ENCODE results near the genes KRTAP10-3 and KRTAP12-2.

GRCh38 chr21:43909851-43910349 lies 44.9 kb downstream of the AGPAT3 start:
CAGE:
- cytosol, long polyA minus RNA: no peak
- cytosol, long polyA plus RNA: no peak
- long polyA plus RNA: no peak
- nucleus, long polyA minus RNA: no peak
- nucleus, long polyA plus RNA: no peak

DNA sequence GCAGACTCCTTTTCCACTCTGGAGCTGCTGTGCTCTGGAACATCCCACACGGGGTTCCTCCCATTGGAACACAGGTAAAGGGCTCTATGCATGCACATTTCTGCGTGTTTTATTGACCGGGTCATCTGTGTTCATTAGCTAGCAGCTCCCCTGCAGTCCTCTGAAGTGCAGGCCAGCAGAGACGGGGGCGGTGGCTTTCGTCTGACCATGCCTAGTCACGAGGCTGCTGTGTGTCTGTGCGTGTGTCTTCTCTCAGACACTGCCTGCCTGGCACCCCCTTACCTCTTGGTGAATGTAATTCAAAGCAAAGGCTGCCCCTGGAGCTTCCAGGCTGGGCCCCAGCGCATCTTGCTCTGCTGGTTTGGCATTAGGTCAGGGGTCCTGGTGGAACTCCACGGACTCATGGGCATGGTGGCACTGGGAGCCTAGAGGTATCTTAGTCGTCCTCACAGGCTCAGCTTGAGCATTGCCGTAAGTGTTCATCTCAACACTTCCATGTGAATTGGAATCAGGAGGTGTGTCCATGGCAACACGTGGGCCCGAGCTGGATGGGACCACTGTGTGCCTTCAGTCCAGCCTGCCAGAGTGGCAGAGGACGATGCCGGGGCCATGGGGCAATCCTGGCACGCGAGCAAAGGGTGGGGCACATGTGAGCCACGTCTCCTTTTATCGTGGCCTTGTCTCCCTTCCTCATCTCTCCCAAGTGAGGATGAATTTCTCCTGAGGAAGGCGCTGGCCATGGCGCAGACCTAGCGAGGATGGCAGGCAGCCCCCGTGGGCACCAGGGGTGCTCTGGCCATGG lies 46.8 kb downstream of the AGPAT3 start:
CAGE:
- cytosol, long polyA minus RNA: no peak
- cytosol, long polyA plus RNA: no peak
- long polyA plus RNA: no peak
- nucleus, long polyA minus RNA: no peak
- nucleus, long polyA plus RNA: no peak

DNA sequence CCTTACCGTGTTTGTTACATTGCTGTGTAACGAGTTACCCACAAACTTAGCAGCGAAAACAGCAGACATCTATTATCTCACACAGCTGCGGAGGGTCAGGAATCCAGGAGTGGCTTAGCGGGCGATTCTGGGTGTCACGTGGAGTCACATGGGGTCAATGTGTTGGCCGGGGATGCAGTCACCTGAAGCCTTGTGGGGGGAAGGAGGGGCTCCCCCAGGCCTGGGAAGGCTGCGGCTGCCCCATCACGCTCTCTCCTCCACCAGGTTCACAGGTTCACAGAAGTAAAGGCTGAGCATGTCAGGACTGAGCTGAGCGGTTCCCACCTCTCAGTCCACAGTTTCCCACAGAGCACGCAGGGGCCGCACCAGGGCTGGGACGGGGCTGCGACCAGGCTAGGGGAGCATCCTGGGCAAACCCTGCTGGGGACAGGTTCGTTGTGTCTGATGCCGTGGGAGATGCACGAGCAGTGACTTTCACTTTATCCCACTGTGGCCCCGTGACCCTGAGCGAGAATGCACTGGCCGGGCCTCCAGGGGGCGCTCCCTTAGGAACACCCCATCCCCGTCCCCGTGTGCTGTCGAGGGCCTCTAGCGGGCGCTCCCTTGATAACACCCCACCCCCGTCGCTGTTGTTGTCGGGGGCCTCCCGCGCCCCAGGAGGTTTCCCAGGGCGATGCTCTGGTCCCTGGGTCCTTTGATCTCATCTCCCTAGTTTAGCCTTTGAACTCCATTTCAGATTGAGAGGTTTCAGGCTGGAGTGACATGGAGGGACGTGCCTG lies 73.2 kb upstream of the TRAPPC10 start:
CAGE:
- cytosol, long polyA minus RNA: no peak
- cytosol, long polyA plus RNA: no peak
- long polyA plus RNA: no peak
- nucleus, long polyA minus RNA: no peak
- nucleus, long polyA plus RNA: no peak

DNA sequence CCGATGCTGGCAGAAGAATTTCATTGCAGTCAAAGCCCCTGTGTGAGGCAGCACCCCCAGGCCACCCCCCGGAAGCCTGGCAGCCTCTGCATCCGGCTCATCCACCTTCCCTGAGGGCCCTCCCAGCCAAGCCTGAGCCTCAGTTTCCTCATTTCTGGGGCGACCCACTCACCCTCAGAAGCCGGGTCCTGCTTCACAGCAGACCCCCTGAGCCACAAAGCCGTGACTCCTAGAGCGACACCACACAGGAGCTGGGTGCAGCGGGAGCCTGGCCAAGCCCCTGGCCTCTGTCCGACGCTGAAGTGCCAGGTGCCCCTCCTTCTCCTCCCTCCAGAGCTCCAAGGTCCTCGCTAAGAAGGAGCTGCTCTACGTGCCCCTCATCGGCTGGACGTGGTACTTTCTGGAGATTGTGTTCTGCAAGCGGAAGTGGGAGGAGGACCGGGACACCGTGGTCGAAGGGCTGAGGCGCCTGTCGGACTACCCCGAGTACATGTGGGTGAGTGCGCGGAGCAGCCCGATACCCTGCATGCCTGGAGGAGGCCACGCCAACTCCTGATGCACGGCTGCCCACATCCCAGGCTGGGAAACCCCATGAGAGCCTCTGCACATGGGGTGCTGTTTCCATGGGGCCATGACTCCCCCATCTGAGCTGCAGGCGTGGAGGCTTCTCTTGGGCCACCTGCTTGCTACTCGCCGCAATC lies 43.2 kb upstream of the TRAPPC10 start:
CAGE:
- cytosol, long polyA minus RNA: no peak
- cytosol, long polyA plus RNA: no peak
- long polyA plus RNA: no peak
- nucleus, long polyA minus RNA: no peak
- nucleus, long polyA plus RNA: no peak

GRCh38 chr21:43984938-43985918 lies 26.9 kb upstream of the TRAPPC10 start:
CAGE:
- cytosol, long polyA minus RNA: no peak
- cytosol, long polyA plus RNA: no peak
- long polyA plus RNA: no peak
- nucleus, long polyA minus RNA: no peak
- nucleus, long polyA plus RNA: no peak

CAGE:
- cytosol, long polyA minus RNA: no peak
- cytosol, long polyA plus RNA: no peak
- long polyA plus RNA: no peak
- nucleus, long polyA minus RNA: no peak
- nucleus, long polyA plus RNA: no peak
Measured at GRCh38 chr21:44036199-44037229, 24.4 kb downstream of the TRAPPC10 start.

DNA sequence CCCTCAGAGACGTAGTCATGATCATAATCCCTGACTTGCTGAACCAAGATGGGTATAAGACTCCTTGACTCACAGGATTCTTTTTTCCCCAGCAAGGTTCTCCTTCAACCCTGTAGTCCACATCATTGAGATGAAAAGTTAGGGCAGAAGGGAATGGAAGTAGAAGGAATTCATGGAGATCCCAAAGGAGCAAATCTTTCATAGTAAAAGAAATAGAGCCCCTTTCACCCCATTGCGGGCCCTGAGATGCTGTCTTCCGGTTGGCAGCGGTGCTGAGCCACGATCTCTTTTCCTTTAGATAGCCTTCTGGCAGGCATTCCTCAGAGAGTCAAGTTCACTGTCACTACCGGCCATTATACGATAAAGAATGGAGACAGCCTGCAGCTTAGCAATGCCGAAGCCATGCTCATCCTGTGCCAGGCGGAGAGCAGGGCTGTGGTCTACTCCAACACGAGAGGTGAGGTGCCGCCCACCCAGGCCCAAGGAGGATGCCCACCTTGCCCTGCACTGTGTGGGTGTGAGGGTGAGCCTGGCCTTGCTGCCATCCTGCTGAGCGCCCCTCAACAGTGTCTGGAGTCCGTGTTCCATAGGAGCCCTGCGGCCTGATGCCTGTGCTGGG lies 20.6 kb upstream of the PWP2 start:
CAGE:
- cytosol, long polyA minus RNA: no peak
- cytosol, long polyA plus RNA: no peak
- long polyA plus RNA: no peak
- nucleus, long polyA minus RNA: no peak
- nucleus, long polyA plus RNA: no peak

GRCh38 chr21:44310768-44311478 lies 11.1 kb downstream of the PFKL start:
CAGE:
- cytosol, long polyA minus RNA: no peak
- cytosol, long polyA plus RNA: no peak
- long polyA plus RNA: no peak
- nucleus, long polyA minus RNA: no peak
- nucleus, long polyA plus RNA: no peak

CAGE:
- cytosol, long polyA minus RNA: no peak
- cytosol, long polyA plus RNA: no peak
- long polyA plus RNA: no peak
- nucleus, long polyA minus RNA: no peak
- nucleus, long polyA plus RNA: no peak
Measured at GRCh38 chr21:44360014-44360500, 6.6 kb downstream of the TRPM2 start.

CAGE:
- cytosol, long polyA minus RNA: no peak
- cytosol, long polyA plus RNA: no peak
- long polyA plus RNA: no peak
- nucleus, long polyA minus RNA: no peak
- nucleus, long polyA plus RNA: no peak
Measured at GRCh38 chr21:44428221-44428530, 27.1 kb upstream of the LRRC3 start.

DNA sequence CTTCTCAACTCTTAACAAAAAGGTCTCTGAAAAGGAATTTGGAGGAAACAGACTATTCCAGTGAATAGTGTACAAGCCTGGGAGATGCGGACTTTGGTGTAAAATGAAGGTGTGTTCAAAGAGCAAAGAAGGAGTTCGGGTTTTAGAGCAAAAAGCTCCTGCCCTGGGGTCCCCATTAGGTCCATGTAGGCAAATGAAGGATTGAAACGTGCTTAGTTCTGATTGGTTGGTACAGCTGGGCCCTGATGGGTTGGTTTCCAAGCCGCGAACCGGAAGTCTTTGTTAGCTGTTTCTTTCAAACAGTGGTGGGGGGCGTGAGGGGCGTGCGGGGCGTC lies 29.1 kb downstream of the LRRC3 start:
CAGE:
- cytosol, long polyA minus RNA: no peak
- cytosol, long polyA plus RNA: no peak
- long polyA plus RNA: no peak
- nucleus, long polyA minus RNA: no peak
- nucleus, long polyA plus RNA: no peak

CAGE:
- cytosol, long polyA minus RNA: no peak
- cytosol, long polyA plus RNA: no peak
- long polyA plus RNA: no peak
- nucleus, long polyA minus RNA: no peak
- nucleus, long polyA plus RNA: no peak
Measured at GRCh38 chr21:44558583-44558969, at the start of gene KRTAP10-3. KRTAP10-3 (minus strand) TSS chr21:44558795.

CAGE:
- cytosol, long polyA minus RNA: no peak
- cytosol, long polyA plus RNA: no peak
- long polyA plus RNA: no peak
- nucleus, long polyA minus RNA: no peak
- nucleus, long polyA plus RNA: no peak
Measured at GRCh38 chr21:44666600-44667320, at the start of gene KRTAP12-2. KRTAP12-2 (minus strand) TSS chr21:44666927.

DNA sequence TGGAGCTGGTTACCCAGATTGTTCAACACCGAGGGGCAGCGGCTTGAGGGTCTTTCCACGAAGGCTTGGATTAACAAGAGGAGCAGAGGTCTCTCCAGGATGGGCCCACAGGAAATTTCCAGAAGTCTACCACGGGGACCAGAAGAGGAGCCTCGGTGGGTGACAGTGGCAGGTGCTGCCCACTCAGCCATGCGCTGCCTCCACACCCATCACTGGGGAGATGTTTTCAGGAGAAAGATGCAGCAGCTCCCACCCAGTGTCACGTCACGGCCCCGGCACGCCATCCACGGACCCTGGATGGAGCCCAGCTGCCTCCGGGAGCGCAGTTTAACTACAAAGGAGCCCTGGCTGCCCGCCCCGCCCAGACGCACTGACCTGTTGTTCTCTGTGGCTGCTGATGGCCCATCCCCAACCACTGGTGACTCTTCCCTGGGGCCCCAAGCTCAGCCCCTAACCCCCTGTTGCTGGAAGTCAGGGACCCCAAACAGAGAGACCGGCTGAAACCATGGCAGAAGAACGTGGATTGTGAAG lies 6.7 kb downstream of the TSPEAR start:
CAGE:
- cytosol, long polyA minus RNA: no peak
- cytosol, long polyA plus RNA: no peak
- long polyA plus RNA: no peak
- nucleus, long polyA minus RNA: no peak
- nucleus, long polyA plus RNA: no peak

DNA sequence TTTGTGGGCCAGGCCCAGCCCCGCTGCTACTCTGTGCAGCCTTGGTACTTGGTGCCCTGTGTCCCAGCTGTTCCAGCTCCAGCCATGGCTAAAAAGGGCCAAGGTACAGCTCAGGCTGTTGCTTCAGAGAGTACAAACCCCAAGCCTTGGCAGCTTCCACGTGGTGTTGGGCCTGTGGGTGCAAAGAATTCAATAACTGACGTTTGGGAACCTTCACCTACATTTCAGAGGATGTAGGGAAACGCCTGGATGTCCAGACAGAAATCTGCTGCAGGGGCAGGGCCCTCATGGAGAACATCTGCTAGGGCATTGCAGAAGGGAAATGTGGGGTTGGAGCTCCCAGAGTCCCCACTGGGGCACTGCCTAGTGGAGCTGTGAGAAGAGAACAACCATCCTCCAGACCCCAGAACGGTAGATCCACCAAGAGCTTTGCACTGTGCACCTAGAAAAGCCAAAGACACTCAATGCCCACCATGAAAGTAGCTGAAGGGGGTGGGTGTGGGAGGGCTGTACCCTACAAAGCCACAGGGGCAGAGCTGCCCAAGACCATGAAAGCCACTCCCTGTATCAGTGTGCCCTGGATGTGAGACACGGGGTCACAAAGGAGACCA lies 10.2 kb downstream of the UBE2G2 start:
CAGE:
- cytosol, long polyA minus RNA: no peak
- cytosol, long polyA plus RNA: no peak
- long polyA plus RNA: no peak
- nucleus, long polyA minus RNA: no peak
- nucleus, long polyA plus RNA: no peak

DNA sequence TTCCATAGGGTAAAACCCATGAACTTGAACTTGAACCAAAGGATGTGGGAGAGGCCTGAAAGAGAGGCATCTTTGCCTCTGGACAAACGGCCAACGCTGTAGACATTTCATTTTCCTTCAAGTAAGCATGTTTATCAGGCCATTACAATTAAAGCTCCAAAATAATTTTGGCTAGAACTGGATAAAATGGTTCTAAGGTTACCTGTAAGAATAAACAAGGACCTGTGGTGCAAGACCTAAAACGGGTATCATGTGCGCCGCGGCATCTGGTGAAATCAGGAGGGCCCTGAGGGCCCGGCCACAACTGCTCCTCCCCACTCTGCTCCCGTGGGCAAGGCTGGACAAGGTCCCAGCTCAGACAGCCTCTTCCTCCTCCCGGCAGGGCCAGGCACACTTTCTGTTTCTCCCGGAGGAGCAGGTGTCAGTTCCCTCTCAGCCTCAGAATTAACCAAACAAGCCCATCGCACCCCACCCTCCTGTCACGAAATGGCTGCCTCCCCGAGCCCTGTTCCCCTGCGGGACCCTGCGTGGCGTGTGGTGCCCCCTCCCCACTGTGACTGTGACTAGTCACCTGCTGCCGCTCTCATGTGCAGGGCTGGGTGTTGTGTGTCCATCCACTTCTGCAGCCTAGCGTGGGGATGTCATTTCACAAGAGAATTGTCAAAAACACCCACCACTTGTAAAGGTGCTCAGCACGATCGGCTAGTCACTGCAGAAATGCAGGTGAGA lies 15.2 kb downstream of the PTTG1IP start:
CAGE:
- cytosol, long polyA minus RNA: no peak
- cytosol, long polyA plus RNA: no peak
- long polyA plus RNA: no peak
- nucleus, long polyA minus RNA: no peak
- nucleus, long polyA plus RNA: no peak

DNA sequence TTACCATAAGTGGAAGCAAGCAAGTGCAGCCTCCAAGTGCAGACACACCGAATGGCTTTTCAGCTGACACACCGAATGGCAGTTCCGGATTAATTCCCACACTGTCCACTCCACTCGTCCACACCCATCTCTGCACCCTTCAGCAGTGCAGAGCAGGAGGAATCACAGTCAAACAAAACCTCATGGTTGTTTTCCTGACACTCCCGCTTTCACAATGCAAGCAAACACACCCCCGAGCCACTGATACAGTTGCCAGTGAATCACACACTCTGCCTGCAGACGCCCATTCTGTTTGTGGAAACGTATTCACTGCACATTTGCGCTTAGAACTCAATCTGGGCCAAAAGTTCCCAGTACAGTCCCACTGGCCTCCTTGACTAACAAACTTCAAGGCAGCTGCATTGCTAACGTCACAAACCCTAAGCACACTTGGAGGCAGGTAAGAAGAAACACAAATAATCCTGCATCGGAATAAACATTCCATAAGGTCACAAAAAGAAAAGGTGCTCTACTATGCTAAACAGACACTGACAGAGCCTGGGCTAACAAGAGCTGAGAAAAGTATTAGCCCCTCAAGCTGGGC lies 1.5 kb downstream of the PTTG1IP start:
CAGE:
- cytosol, long polyA minus RNA: no peak
- cytosol, long polyA plus RNA: no peak
- long polyA plus RNA: no peak
- nucleus, long polyA minus RNA: no peak
- nucleus, long polyA plus RNA: no peak

GRCh38 chr21:44930369-44930876 lies 9.4 kb upstream of the SLX9 start:
CAGE:
- cytosol, long polyA minus RNA: no peak
- cytosol, long polyA plus RNA: no peak
- long polyA plus RNA: no peak
- nucleus, long polyA minus RNA: no peak
- nucleus, long polyA plus RNA: no peak

GRCh38 chr21:44931029-44931873 lies 8.6 kb upstream of the SLX9 start:
CAGE:
- cytosol, long polyA minus RNA: no peak
- cytosol, long polyA plus RNA: no peak
- long polyA plus RNA: no peak
- nucleus, long polyA minus RNA: no peak
- nucleus, long polyA plus RNA: no peak

CAGE:
- cytosol, long polyA minus RNA: no peak
- cytosol, long polyA plus RNA: no peak
- long polyA plus RNA: no peak
- nucleus, long polyA minus RNA: no peak
- nucleus, long polyA plus RNA: no peak
Measured at GRCh38 chr21:44941510-44941981, 1.7 kb downstream of the SLX9 start.

Measured in keratinocyte (primary cell).